Endothelial cell (in vitro differentiated cells): ENCODE measurements around a stretch of chr7.

GRCh38 chr7:158779660-158780469 lies 49.4 kb downstream of the ESYT2 start:
- PRO-cap: no peak

GRCh38 chr7:158796548-158797188 lies 32.6 kb downstream of the ESYT2 start:
- PRO-cap: bidirectional peak, plus-strand start at chr7:158796869, minus-strand start at chr7:158796684; unidirectional peak, plus-strand start at chr7:158797054

- PRO-cap: no peak
Observed at GRCh38 chr7:158816972-158817326, 12.4 kb downstream of the ESYT2 start.

DNA sequence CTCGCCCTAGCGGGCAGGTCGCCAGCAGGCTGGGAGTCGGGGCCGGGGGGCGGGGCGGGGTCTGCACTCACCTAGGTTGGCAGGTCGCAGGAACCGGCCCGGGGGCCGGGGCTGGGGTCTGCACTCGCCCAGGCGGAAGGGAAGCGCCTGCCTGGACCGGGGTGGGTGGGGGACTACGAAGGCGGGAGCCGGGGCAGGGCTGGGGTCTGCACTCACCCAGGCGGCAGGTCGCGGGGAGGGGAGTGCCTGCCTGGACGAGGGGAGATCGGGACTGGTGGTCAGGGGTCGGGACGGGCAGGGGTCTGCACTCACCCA lies 575 bp downstream of the ESYT2 start:
- PRO-cap: no peak

GRCh38 chr7:158858944-158859337 lies 2.6 kb downstream of the DYNC2I1 start:
- PRO-cap: unidirectional peak, plus-strand start at chr7:158859070

GRCh38 chr7:159015171-159016213 lies 129.2 kb downstream of the VIPR2 start:
- PRO-cap: no peak

- PRO-cap: no peak
Observed at GRCh38 chr7:159098780-159099160, 45.9 kb downstream of the VIPR2 start.

- PRO-cap: no peak
Observed at GRCh38 chr7:159112013-159112907, 32.4 kb downstream of the VIPR2 start.